ENCODE results near the genes FAM151A and TTC22.

DNA sequence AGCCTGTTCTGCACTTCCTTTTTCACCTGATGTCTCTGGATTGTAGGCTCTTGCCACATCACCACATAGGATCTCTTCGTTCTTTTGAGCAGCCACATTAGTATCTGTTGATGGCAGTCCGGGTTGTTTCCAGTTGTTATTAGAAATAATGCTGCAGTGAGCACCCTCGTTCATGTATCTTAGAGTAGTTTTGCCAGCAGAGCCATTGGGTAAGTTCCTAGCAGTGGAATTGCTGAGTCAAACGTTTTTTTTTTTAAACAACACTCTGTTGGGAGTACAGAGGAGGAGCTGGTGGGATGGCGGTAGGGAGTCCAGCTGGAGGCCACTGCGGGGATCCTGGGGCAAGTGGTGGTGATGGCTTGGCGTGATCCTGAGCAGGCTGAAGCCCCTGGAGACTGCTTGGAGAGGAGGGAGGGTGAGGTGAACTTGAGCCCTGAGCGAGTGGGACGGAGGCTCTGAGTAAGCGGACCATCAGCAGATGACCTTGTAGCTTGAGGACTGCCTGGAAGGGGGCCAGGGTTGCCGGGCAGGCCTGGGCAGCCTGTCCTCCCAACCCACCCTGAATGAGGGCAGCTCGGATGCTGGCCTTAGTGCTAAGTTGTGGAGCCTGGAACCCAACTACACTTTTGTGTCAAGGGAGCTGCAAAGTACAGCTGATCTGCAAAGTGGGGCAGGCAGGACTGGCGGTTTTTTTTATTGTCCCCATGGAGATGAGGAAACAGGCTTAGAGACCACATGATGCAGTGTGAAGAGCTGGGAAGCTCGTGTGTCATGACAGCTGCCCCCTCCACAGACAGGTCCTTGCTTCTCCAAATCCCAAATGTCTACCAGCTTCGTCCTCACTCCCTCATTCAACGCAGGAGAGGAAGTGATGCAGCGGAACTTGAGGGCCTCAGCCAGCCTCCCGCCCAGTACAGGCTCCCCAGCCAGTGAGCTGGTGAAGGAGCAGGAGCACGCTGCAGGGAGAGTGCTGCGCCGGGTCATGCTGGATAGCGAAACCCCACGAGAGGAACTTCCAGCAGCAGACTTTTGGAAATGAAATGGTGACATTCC, 20.2 kb downstream of the MRPL37 start:
- PRO-cap, result bidirectional peak, plus-strand start at position 929 of the sequence, minus-strand start at position 682 of the sequence
- RAMPAGE, long total RNA, 4 experiments, result no peak in any of the 4 experiments

DNA sequence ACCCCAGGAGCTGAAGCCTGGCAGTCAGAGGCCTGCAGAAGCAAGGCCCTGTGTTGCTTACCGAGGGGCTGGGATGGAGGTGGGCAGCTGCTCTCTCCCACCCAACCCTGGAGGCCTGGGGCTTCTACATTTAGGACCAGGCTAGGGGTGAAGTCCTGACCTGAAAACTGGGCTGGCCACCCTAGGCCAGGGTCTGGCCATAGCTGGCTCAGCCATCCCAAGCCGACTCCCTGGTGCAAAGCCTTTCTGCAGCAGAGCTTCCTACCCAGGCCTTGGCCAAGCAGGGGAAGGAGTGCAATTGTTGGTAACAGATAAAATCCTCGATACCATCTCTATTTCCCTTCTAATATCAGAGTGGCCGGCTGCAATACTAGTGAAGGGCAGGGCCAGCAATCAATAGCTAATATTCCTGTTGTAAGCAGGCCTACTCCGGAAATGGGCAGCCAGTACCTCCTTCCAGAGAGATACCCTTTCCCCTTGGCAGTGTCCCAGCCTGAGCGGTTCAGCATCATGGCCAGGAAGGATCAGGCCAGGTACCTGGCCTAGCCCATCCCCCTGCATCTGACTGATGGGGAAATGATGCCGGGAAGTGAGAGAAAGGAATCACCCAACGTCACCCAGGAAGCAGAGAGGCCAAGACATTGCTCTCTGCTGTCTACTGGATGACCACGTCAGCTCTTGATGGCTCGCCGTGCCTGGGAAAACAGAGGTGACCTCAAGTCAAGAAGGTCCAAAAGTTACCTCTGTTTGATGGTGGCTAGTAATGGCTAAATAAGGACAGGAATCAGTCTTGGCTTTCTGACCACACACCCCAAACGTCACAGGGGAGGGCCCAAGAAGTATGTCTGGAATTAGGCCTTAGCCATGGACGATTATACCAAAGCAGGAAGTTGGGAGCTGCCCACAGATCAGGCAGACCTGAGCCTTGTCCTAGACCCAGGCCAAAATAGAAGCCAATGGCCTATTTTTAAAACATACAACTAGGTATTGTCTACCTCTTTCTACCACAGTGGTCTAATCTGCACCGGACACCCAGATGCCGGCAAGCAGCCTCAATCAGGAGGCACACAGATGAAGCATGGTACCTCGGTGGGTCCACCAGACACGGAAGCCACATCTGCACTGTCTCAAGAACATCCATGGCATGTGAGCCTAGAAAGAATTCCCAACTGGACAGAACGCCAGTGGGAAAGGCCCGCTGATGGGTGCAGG, 79.0 kb downstream of the MRPL37 start:
- PRO-cap, result bidirectional peak, plus-strand start at position 875 of the sequence, minus-strand start at position 640 of the sequence
- RAMPAGE, long total RNA, 4 experiments, result no peak in any of the 4 experiments

DNA sequence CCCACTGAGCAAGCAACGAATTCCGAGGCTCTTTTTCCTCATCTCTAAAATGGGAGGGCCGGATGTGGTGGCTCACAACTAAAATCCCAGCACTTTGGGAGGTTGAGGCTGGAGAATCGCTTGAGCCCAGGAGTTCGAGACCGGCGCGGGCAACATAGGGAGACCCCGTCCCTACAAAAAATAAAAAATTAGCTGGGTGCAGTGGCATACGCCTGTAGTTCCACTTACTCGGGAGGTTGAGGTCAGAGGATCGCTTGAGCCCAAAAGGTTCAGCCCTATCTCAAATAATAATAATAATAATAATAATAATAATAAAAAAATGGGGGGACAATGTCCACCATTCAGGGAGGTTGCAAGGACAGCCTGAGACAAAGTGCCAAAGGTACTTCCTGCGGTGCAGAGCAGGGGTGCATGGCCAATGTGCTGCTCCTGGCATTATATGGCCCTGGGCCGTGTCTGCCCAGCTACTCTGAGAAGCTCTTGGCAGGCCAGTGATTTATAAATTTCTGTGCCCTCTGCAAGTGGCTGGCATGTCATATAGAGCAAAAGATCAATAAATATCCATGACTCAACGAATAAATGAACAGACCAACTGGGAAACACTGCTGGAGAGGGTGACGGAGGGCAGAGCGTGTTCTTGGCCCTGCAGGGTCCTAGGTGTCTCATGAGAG, 81.9 kb downstream of the MRPL37 start:
- PRO-cap, result no peak
- RAMPAGE, long total RNA, 4 experiments, result no peak in any of the 4 experiments

DNA sequence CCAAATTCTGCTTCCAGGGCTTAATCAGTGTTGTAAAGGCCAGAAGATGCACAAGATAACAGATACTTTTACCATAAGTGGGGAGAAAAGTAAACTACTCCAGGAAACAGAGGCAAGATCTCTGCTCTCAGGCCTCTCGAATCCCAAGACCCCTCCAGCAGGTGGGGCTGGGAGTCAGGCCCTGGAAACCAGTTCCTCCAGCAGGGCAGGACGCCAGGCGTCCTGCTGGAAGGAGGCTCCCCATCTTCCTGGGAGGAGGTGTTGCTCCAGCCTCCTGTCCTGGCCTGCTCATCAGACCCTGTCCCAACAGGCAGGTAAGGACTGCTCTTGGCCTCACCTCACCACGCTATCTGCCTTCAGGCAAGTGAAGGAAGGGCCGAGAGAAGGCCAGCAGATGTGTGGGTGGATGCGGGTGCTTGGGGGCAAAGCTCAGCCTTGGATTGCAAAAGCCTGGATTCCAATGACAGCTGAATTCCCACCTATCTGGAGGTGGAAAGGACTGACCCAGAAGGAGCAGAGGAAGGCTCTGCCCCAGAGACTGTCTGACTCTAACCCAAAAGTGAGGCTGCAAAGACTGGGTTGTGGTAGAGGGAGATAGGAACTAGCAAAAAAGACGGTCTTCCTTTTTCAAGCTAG, 123.4 kb downstream of the MRPL37 start:
- PRO-cap, result no peak
- RAMPAGE, long total RNA, 4 experiments, result no peak in any of the 4 experiments

- PRO-cap, result no peak
- RAMPAGE, long total RNA, 4 experiments, result no peak in any of the 4 experiments
Observed at GRCh38 chr1:54349646-54350207, 149.8 kb downstream of the MRPL37 start.

DNA sequence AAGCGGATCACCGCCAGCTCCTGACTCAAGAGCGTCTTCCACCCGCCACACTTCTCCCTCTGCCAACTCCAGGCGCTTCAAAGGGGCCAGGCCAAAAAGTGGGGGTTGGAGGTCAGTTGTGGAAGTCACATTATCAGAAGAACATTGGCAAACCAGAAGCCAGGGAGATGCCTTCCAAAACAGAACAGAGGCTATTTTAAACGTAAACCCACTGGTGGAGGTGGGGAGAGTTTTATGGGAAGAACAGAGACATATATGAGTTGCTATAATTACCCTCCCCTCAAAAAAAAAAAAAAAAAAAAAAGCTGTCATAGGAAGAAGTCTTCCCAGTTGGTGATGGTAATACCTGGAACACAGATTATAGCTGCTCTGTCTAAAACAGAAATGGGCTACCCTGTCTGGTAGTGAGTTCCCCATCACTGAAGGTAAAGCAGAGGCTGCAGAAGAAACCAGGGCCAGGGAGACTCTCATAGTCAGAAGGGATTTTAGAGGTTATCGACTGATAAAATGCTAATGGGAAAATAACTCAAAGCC, 159.0 kb downstream of the MRPL37 start:
- PRO-cap, result no peak
- RAMPAGE, long total RNA, 4 experiments, result no peak in any of the 4 experiments

GRCh38 chr1:54364797-54365469, 165.0 kb downstream of the MRPL37 start:
- PRO-cap, result no peak
- RAMPAGE, long total RNA, 4 experiments, result no peak in any of the 4 experiments

DNA sequence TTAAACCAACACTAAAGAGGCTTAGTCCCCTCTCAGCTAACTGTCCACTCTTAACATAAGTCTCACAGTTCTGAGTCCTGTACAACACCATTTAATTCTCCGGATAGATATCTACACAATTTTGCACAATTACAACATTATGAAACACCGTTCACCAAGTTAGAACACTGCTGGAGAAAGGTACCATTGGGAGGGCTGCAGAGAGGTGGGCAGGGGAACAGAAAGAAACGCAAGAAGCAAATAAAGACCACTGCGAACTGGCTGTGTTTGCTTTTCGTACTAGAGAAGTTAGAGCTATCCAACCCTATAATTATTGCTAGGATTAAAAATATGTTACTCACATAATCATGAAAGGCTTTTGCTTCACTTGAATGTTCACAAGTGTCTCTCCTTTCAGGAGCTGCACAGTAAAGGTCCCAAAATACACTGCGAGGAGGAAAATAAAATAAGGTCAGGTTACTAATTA, 146.5 kb upstream of the ACOT11 start:
- PRO-cap, result no peak
- RAMPAGE, long total RNA, 4 experiments, result start-site peak on the minus strand in 2 of 4 experiments, centred at position 384 of the sequence, 8 to 16 reads per replicate

GRCh38 chr1:54623192-54623916, at the start of gene FAM151A:
Gene FAM151A, minus strand, starts transcription at chr1:54623525.
- PRO-cap, result no peak
- RAMPAGE, long total RNA, 4 experiments, result no peak in any of the 4 experiments

GRCh38 chr1:54798746-54799793, 2.1 kb downstream of the TTC22 start:
- PRO-cap, result no peak
- RAMPAGE, long total RNA, 4 experiments, result no peak in any of the 4 experiments

DNA sequence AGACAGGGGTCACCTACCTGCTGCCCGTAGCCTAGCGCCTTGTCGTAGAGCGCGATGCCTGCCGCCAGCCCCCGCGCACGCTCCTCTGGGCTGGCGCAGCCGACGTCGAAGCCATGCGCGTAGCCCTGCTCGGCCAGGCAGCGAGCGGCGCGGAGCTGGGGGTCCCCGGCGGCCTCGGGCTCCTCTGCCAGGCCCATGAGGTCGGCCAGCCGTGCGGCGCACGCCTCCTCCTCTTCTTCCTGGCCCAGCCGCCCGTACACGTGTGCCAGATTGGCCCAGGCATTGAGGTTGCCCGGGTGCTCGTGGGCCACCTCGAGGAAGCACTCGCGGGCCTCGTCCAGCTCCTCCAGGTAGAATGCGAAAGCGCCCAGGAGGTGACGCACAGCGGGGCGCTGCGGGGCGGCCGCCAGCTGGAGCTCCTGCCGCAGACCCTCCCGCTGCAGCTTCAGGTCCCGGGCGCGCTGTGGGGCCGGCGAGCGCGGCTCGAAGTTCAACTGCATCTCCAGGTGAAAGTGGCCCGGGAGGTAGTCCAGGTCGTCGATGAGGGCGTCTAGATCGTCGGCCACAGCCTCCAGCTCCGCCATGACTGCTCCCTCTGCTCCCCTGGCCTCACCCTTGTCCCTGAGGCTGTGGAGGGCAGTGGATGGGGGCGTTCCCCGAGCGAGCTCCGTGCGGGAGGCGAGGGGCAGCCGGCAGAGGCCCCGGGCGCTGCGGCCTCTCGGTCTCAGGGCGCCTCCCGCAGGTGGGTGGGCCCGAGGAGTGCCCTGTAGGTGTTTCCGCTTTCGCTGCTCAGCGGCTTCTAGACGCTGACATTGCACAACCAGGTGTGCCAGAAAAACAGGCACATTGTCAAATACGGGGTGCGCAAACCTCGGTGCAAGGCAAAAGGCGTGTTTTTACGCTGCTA, at the start of gene TTC22:
Gene TTC22 (minus strand): TSS at position 744 of the 907 bp plus-strand sequence.
- PRO-cap, result no peak
- RAMPAGE, long total RNA, 4 experiments, result no peak in any of the 4 experiments

- PRO-cap, result no peak
- RAMPAGE, long total RNA, 4 experiments, result no peak in any of the 4 experiments
Observed at GRCh38 chr1:54852913-54853765, 33.9 kb downstream of the DHCR24 start.

DNA sequence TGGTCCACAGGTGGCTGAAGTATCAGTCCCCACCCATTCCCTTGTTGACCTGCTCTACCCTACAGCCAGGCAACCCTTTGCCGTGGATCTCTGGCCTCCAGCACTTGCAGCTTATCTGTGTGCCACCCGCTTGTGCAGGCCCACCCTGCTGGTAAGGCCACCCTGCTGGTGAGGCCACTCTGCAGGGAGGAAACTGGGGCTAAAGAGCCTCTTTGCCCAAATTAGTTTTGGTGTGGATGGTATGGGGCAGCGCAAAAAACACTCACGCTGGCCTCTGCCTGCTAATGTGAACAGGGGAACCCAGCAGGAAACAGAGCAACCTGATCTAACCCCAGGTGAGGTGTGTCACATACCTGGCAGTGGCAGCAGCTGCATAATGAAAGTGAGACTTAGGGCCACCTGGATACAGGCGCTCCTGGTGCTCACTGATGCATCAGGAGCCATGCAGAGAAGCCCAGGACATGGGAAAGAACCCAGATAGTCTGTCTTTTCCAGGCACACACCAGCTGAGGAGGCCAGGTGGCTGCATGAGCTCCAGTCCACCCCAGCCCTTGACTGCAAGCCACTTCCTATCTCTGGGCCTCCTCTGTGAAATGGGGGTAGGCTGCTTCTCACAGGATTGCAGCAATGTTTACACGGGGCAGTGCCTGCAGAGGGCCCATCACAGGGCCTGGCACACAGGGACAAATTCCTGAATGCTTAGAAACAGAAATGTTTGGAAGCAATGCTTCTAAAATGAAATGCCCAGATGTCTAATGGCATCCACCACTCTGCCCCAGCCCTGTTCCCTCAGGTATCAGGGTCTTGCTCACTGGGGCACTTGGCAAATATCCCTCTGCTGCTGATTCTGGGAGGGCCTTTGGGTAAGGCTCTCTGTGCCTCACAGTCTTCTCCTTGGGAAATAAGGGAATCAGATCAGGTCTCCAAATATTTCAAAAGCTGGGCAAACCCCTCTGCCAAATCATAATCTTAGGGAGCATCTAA, 20.1 kb downstream of the DHCR24 start:
- PRO-cap, result no peak
- RAMPAGE, long total RNA, 4 experiments, result no peak in any of the 4 experiments

GRCh38 chr1:54884813-54885930, 1.8 kb downstream of the DHCR24 start:
- PRO-cap, result no peak
- RAMPAGE, long total RNA, 4 experiments, result no peak in any of the 4 experiments

- PRO-cap, result no peak
- RAMPAGE, long total RNA, 4 experiments, result no peak in any of the 4 experiments
Observed at GRCh38 chr1:54989480-54990105, 9.1 kb upstream of the BSND start.

DNA sequence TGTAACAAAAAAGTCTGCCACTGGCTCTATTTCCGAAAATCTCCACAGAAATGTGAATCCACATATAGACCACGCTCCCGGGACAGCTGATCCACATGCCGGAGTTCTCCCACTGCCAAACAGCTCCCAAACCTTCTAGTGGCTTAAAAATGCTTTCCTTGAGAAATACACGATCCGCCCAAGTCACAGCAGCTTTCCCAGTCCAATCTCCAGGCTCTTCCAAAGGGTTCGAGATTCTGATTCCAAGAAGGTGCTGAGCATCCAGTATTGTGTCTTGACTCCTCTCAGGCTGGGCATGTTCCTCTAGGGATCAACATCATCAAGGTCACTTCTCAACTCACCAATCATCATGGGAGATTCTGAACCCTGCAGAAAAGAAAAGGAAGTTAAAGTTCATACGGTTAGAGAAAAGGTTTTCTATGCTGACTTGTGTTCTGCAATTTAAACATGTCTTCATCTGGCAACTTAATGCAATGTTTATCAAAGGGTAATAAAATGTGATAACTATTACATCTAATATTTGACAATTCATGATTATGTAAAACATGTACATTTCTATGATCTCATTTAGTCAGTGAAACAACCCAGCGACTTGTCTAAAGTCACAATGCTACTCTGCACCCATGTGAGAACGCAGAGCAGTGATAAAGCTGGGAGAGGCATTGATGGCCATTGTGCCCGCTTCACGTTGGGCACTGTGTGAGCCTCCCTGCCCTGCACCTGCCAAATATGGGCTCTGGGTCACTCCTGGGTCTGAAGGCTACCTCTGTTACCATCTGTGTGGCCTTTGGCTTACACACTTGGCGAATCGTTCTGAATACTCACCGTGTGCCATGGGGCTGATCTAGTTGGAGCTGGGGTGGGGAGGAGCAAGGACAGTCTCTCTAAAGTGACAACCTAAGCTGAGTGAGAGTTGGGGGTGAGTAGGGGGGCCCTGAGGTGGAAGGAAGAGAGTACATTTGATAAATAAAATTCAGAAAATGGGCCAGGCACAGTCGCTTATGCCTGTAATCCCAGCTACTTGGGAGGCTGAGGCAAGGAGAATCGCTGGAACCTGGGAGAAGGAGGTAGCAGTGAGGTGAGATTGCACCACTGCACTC, 29.7 kb downstream of the PCSK9 start:
- PRO-cap, result no peak
- RAMPAGE, long total RNA, 4 experiments, result start-site peak on the minus strand in 1 of 4 experiments, centred at position 256 of the sequence, 22 reads per replicate

GRCh38 chr1:55127857-55128309, 87.3 kb downstream of the USP24 start:
- PRO-cap, result no peak
- RAMPAGE, long total RNA, 4 experiments, result no peak in any of the 4 experiments

DNA sequence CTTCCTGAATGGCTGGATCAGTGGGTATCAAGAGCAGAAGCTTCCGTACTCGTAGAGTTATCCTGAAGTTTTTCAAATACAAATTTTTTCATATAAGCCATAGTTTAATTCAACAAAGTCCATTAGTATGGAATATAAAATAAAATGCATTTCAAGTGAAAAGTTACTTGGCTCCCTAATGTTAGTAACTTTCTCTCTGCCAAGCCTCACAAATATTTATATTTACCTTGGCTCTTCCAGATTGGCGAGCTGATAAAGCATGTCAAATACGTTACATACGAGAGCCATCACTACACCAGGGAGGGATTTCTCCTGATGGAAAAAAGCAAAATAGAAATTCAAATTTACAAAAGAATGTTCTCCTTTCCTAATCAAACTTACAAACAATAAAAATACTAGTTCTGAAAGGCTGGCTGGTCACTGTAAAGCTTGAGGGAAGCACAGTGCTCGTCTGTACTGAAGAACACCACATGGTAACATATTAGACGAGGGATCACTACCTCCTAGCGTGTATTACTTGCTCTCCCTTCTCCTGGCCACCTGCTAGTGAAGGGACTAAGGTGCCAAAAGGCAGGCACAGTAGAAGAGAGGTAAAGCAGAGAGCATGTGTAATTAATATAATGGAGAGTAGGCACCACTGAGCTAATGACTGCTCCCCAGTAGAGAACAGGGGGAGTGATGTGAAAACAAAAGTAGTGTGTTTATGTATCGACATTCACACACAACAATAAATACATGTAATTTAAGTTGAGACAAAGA, 80.9 kb downstream of the USP24 start:
- PRO-cap, result no peak
- RAMPAGE, long total RNA, 4 experiments, result no peak in any of the 4 experiments

GRCh38 chr1:55589587-55589999, 374.4 kb upstream of the USP24 start:
- PRO-cap, result unidirectional peak, minus-strand start at chr1:55589864
- RAMPAGE, long total RNA, 4 experiments, result no peak in any of the 4 experiments

DNA sequence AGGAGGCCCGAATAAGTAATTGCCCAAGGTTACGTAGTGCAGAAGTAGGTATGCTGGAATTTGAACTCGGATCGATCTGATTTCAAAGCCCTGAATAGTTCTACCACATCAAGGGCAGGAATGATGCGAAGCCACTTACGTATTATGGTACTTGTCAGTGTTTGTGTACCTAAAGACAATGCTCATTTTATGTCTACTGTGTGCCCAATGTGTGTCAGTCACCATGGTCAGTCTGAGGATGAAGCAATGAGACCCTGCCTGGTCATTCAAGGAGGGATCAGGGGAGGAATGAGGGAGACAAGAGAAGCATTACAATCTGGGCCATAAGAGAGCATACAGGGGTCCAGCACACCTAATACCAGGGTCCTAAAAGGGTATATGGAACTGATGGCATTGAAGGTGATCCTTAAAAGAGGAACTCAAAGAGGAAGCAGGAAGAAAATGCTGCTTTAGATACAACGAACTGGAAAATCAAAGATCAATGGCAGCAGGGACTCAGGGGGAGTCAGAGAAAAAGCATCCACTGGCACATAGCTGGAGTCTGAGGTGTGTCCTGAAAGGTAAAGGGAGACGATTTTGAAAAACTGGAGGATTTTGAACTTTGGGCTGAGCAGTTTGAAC, 389.1 kb downstream of the PLPP3 start:
- PRO-cap, result no peak
- RAMPAGE, long total RNA, 4 experiments, result no peak in any of the 4 experiments

Data from esophagus muscularis mucosa (tissue), 4 donors.